Mesenchymal stem cell of Wharton's jelly (primary cell): ENCODE measurements around a stretch of chr4.

- CAGE, long polyA plus RNA = no peak
These were observed 74.6 kb upstream of the STOX2 start for GRCh38 chr4:183830429-183831072.

- CAGE, long polyA plus RNA = no peak
These were observed 51.9 kb upstream of the STOX2 start for GRCh38 chr4:183853283-183853548.

GRCh38 chr4:183905641-183906191 is 609 bp downstream of the STOX2 start:
- CAGE, long polyA plus RNA = no peak

DNA sequence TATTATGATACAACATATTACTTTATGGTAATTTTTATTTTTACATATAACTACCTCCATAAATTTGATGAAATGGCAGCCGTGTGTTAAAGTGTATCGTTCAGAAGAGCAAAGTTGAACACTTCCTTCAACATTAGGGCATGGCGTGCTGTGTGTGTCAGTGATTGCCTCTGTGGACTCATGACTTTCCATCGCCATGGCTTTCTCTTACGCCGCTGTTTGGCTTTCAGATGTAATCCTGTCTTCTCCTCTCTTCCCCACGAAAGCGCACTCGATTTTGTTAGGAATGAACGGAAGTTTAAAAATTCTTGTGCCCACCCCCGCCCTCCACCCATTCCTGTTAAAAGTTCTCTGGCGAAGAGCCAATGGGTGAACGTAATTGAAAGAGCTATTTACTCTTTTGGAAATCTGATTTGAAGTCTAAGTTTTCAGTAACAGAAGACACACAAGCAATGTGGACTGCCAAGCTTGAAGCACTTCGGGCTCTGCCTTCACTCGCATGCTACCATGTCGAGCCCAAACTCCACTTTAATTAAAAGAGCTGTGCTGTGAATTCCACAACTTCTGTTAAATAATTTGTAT is 115.0 kb downstream of the STOX2 start:
- CAGE, long polyA plus RNA = no peak

- CAGE, long polyA plus RNA = no peak
These were observed 28.4 kb upstream of the ENPP6 start for GRCh38 chr4:184246017-184246537.

DNA sequence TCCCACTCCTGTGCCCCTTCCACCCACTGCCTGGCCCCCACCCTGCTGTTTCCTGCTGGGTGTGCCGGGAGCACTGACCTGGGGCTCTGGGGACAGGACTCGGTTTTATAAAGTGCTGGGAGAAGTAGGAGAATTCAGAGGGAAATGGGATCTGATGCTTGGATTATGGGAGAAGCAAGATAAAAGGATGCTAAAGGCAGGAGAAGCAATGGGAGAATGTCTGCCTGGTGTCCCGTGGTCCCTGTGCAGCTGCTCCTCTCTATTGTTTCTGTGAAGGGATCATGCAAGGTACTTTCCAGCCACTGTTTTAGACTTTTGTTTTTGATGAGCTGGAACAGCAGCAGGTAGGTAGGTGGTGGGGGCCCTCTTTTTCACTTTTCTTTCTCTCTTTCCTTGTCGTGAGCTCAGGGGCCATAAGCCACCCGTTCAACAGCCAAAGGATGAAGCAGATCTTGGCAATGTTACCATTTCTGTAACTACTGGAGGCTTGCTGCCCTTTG is 63.6 kb upstream of the ENPP6 start:
- CAGE, long polyA plus RNA = no peak

GRCh38 chr4:184284004-184284584 is 66.4 kb upstream of the ENPP6 start:
- CAGE, long polyA plus RNA = no peak

DNA sequence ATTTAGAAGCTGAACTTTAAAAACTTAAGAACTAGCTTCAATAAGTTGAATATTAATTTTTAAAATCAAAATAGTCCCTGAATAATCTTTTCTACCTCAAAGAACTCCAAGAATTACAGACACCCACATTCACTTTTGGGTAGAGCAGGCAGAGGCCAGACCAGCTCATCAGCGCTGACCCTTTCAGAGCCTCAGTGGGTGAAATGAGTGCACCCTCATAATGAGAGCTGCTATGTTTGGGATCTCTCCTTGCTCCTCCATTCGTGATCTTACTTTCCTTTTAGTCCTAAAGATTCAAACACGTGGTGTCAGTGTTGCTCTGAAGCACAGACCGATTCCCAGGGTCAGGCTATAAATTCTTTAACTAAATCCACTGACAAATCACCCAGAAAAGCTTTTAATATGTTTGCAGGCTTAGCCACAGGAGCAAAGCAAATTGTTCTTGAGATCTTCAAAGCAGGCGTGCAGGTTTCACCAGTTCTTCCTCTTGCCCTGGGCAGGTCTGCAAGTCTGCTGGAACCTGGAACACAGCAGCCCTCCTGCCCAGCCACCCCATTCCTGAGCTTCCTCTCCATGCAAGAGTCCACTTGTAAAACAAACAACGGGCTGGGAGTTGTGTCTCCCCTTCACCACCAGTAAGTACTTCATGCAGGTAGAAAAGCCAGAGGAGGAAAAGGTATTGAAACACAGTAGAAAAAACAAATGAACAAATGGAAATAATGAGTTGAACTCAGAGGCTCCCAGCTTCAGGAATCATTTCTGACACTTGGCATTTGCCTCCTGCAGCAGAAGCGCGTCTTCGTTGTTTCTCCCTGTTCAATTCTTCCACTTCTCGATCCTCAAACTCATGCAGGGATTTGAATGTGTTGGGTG is 70.1 kb upstream of the ENPP6 start:
- CAGE, long polyA plus RNA = no peak

- CAGE, long polyA plus RNA = no peak
These were observed 66.4 kb downstream of the IRF2 start for GRCh38 chr4:184407783-184408582.

- CAGE, long polyA plus RNA = no peak
These were observed 2.5 kb downstream of the IRF2 start for GRCh38 chr4:184471915-184472254.

- CAGE, long polyA plus RNA = no peak
These were observed 29.4 kb upstream of the IRF2 start for GRCh38 chr4:184503637-184504257.

- CAGE, long polyA plus RNA = no peak
These were observed 63.6 kb upstream of the IRF2 start for GRCh38 chr4:184537959-184538436.

DNA sequence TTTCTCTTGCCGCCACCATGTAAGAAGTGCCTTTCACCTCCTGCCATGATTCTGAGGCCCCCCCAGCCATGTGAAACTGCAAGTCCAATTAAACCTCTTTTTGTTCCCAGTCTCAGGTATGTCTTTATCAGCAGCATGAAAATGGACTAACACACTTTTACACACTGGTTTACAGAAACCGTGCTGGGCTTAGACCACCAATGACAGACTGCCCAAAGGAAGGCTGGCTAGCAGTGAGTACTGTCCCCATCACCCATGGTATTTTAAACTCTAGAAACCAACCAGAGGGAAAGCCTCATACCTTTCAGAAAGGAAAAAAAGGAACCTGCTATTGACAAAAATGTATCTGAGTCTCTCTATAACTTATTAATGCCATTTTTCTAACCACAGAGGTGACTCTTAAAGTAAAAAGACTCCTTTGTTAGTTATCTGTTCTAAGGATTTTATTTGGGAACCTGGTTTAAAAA is 45.5 kb upstream of the CENPU start:
- CAGE, long polyA plus RNA = no peak

DNA sequence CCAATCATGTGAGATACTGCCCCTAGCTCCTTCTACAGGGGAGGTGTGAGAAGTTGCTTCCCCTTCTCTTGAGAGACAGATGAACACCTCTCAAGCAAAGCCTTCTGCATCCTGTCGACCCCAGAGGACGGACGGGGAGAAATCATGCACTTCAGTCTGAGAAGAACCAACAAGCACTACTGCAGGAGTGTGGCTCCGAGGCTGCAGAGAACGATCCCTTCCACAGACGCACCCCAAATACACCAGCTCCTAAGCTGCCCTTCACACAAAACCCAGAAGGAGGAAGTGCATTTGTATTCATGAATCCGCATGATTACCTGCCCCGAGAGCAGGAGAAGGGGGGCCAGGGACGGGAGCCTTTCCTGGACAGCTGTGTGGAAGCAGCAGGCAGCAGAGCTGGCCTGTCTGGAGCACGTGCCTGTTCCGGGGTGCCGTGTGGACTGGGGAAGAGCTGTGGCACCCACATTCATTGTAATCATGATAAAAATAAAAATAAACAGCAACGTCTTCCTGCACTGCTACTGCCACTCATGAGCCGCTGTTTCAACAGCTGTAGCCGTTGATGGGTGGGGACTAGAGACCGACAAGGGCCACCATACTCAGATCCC is 43.0 kb downstream of the ACSL1 start:
- CAGE, long polyA plus RNA = no peak

- CAGE, long polyA plus RNA = no peak
These were observed 28.9 kb upstream of the ACSL1 start for GRCh38 chr4:184854607-184855132.

- CAGE, long polyA plus RNA = no peak
These were observed 59.4 kb upstream of the ACSL1 start for GRCh38 chr4:184884896-184885793.

GRCh38 chr4:185019280-185019935 is 1.1 kb downstream of the HELT start:
- CAGE, long polyA plus RNA = no peak

GRCh38 chr4:185108020-185108457 is 35.0 kb upstream of the SLC25A4 start:
- CAGE, long polyA plus RNA = no peak

- CAGE, long polyA plus RNA = no peak
These were observed 5.8 kb upstream of the SLC25A4 start for GRCh38 chr4:185137102-185137894.

GRCh38 chr4:185142910-185143084 is 269 bp upstream of the SLC25A4 start:
- CAGE, long polyA plus RNA = no peak